Glomerular endothelial cell (primary cell): Measurements from ENCODE around the genes GRIK5 and PSG5.

GRCh38 chr19:41908362-41908699 is 19.9 kb downstream of the ERFL start:
- RAMPAGE, long total RNA = no peak

DNA sequence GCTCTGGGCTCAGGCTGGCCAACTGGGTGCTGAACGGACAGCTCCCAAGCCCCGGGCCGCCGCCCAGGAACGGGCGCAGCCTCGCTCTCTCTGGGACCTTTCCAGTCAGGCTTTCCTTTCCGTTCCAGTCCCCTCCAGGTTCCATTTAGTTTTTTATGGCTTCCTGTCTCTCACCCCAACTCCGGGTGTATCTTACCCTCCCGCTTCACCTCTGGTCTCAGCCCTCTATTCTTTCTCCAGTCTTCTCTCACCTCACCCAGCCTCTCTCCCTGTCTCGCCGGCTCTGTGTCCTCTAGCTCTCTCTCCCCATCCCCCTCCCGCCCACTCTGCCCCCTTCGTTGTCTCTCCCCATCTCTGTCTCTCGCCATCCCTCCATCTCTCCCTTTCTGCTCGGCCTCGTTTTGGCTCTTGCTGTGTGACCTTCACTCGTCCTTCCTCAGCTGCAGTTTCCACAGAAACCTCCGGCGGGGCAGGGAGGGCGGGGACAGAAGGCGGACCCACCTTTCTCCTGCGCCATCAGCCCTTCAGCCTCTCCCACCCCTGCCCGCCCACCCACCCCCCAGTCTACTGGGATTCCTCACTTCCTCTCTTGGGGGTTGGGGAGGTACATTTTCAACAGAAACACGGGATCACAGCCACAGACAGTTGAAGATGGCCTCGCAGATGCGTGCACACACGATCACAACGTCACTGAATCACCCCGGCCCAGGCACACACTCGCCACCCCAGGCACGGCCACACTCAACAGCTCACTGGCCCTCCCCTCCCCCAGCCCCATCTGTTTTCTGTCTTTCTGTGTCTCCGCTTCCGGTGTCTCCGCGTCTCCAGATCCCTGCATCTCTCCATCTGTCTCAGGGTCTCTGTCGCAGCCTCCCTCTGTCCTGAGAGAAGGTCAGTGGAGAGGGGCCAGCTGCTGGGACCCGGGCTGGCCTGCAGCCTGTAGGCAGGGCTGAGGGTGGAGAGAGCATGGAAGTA is 3.5 kb upstream of the ATP1A3 start:
- RAMPAGE, long total RNA = no peak

DNA sequence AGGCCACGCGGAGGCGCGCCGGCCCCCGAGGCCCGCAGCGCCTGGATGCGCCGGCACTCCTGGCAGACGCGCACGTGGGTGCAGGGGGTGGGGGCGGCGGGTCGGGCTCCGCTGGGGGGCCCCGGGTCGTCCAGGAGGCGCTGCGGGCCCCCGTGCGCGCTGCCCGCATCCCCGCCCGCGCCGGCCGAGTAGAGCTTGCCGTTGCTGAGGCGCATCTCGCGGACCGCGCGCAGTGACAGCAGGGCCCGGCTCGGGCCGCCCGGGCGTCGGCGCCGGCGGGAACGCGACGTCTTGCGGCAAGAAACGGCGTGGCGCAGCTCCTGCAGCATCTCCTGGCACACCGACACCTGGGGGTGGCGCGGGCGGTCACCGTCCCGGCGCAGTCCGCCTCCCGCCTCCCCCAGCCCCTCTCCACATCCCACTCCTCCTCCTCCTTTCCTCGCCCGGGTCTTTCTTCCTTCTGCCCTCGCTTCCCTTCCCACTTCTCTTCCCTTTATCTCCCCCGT is 5.0 kb upstream of the ATP1A3 start:
- RAMPAGE, long total RNA = no peak

- RAMPAGE, long total RNA = no peak
These were observed 886 bp downstream of the GRIK5 start for GRCh38 chr19:42068656-42069983.

DNA sequence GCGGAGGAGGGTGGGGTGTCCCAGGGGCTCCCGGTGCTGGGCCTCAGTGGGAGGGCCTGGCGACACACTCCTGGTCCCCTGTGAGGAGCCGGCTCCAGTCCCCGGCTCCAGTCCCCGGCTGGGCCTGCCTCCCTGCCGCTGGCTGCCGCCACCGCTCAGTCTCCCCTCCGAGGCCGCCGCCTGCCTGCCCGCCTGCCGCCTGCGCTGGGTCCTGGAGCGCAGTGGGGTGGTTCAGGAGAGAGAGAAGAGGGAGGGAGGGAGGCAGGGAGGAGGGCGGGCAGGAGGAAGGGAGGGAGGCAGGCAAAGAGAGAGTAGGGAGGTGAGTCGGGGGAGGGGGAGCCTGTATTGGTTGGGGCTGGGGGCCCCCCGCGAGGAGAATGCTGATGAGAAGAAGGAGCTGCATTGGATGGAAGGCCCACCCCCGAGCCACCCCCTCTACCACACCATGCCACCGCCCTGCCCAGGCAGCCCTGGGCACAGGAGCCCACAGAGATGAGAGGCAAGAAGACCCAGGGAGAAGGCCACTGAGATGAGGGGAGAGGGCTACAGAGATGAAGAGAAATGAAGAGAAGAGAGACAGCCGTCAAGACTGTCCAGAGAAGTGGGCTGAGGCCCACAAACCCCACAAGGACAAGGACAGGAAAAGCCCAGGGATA is at the start of gene GRIK5:
GRIK5 (minus strand) TSS at position 223 of the 656 bp plus-strand sequence.
- RAMPAGE, long total RNA = no peak

- RAMPAGE, long total RNA = no peak
These were observed 846 bp upstream of the ZNF574 start for GRCh38 chr19:42074701-42075938.

DNA sequence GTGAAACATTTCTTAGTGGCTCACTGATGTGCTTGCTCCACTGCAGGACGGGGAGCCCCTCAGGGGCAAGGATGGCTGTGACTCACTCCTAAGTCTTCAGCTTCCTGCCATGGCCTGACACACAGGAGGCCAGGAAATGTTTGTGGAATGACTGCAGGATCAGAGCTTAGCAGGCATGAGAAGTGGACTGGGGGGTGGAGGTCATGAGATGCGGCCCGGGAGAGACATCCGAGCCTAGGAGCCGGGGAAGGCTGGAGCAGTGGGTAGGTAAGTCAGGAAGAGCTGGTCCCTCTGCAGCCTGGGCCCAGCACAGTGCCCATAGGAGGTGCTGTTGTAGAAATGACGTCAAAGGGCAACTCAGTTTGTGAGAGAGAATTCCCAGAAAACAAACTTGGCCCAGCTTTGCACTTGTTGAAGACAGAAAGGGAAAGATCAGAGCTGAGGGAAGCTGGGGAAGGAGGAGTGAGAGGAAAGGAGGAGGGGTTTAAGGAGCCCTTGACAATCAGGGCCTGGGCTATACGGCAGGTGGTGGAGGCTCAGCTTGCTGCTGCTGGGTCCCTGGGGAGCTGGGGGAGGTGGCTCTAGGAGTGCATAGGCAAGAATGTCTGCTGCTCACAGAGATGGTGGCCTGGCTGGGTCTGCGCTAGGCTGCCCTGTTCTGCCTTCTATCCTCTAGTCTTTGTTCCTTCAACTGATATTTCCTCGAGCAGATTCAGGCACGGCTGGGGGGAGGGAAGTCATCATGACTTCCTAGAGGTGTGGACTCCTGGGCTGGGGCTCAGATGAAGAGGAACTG is 18.4 kb downstream of the POU2F2 start:
- RAMPAGE, long total RNA = no peak

GRCh38 chr19:42248893-42249824 is 5.8 kb downstream of the ERF start:
- RAMPAGE, long total RNA = no peak

GRCh38 chr19:42253105-42253206 is 2.0 kb downstream of the ERF start:
- RAMPAGE, long total RNA = no peak

GRCh38 chr19:42267848-42268326 is 1.2 kb upstream of the CIC start:
- RAMPAGE, long total RNA = no peak

GRCh38 chr19:42282396-42283082 is 13.5 kb downstream of the CIC start:
- RAMPAGE, long total RNA = no peak

DNA sequence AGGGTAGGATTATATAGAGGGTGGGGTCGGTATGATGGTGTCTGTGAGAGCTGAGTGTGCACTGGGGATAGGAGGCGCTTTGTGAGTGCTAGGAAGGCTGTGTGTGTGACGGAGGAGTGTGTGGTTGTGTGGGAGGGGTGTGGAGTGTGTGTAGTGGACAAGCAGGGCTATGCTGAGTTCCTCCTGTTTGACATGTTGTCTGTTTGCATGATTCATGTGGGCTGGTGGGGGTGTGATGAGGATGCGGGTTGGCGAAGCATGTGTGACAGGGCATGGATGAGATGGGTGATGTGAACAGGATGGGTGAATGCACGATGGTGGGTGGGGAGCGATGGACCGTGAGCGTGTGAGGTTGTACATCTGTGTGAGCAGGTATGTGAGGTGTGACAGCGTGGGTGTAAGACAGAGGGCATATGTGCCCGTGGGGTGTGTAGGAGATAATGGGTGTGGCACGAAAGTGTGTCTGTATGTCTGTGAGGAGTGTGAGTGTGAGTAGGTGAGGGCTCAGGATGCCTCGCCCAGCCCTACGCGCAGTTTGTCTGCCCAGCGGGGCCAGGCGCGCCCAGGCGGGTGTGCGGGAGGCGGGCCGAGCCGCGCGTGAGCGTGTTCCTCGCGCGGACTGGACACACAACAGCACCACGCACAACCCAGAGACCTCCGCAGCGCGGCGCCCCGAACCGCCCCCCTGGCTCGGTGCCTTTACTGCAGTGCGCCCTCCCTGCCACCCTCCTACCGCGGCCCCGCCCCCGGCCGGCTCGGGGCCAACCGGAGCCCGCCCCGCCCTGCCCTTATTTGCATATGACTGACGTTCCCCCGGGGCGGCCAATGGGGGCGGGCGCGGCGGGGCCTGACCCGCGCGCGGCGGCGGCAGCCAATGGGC is 14.3 kb downstream of the CIC start:
- RAMPAGE, long total RNA = no peak

DNA sequence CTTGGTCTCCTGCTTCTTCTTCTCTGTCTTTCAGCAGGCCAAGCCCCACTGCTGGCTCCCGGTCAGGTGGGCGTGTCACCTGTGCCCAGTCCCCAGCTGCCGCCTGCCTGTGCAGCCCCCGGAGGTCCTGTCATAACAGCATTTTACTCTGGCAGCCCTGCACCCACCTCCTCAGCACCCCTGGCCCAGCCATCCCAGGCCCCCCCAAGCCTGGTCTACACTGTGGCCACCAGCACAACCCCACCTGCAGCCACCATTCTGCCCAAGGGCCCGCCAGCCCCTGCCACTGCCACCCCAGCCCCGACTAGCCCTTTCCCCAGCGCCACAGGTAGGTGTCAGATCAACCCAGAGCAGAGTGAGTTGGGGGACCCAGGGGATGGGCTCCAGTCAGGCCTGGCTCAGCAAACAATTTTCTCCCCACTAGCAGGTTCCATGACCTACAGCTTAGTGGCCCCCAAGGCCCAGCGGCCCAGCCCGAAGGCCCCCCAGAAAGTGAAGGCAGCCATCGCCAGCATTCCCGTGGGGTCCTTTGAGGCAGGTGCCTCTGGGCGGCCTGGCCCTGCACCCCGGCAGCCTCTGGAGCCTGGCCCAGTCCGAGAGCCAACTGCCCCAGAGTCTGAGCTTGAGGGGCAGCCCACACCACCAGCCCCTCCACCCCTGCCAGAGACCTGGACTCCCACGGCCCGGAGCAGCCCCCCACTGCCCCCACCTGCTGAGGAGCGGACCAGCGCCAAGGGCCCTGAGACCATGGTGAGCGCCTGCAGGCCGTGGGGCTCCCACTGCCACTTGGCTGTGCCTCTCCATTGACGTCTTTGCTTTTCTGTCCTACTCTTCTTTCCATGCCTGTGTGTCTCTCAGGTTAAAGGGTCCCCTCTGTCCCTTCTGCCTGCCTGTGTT is 9.2 kb upstream of the PRR19 start:
- RAMPAGE, long total RNA = no peak

DNA sequence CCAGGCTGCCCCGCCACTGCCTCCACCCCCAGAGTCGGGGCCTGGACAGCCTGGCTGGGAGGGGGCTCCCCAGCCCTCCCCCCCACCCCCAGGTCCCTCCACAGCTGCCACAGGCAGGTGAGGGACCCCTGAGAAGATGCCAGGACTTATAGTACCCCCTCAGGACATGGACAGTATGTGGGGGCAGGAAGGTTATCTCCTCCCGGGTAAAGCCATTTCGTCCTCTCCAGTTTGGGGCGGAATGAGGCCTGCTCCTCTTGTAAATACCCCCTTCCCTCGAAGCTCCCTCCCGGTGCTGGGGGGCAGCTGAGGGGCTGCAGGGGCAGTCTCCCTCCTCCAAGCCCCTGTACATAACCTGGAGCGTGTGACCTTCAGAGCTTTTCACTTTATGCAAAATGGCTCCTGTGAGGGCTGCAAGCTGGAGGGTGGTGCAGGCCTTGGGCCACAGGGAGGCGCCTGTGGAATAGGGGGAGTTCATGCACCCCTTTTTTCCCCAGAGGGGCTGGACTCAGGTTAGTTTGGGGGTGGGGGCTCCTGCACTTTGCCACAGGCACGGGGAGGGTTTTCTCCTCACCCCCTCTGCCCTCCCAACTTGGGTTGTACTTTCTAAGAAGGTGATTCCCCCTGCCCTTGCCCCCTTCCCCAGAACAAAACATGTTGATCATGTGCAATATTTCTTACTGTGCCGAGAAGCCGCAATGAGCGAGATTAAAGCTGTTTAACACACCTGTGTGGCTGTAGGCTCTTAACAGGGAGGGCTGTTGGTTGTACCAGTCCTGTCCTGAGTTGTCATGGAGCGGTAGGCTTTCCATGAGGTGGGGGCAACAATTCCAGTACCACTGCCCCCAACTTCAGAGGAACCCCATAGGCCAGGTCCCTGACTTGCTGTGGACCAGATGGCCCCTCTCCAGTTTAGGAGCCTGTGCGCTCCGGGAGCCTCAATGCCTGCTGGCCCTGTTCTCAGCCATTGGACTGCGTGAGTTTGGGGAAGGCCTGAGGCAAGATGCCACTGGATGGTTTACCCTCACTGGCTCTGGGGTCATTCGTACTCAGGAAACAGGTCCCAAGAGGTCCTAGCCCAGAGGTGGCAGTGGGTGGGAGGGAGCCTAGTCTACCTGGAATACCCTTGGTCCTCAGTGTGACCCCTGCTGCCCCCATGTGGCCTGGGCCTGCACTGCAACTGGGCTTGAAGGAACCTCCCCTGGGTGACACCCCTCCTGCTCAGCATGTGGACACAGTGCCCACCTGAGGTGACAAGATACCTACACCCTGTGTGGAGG is 6.4 kb upstream of the PRR19 start:
- RAMPAGE, long total RNA = no peak

DNA sequence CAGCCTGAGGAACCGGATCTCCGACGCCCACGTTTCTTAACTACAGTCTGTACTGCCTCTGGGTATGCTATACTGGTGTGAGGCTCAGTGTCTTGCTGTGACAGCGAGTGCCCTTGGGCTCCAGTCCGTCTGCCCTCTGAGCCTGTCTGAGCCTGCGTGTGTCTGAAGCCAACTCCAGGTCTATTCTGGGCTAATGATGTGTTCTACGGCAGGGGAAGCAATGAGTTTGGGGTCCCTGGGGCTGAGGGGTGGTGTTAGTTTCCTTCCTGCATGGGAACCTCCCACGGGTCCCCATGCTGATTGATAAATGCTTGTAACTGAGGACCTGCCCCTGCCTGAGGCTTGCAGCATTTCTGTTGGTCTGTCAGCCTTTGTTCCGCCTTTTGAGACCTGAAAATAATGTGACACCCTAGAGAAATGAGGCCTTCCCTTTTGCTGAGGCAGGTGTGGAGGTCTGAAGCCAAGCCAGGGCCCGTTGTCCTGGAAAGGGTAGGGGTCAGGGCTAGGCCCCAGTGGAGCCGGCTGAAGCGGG is 4.8 kb downstream of the LIPE start:
- RAMPAGE, long total RNA = no peak

GRCh38 chr19:43186411-43186740 is at the start of gene PSG5:
Gene PSG5 (minus strand): TSS chr19:43186536.
- RAMPAGE, long total RNA = no peak

GRCh38 chr19:43463421-43464045 is 1.9 kb downstream of the LYPD3 start:
- RAMPAGE, long total RNA = no peak

DNA sequence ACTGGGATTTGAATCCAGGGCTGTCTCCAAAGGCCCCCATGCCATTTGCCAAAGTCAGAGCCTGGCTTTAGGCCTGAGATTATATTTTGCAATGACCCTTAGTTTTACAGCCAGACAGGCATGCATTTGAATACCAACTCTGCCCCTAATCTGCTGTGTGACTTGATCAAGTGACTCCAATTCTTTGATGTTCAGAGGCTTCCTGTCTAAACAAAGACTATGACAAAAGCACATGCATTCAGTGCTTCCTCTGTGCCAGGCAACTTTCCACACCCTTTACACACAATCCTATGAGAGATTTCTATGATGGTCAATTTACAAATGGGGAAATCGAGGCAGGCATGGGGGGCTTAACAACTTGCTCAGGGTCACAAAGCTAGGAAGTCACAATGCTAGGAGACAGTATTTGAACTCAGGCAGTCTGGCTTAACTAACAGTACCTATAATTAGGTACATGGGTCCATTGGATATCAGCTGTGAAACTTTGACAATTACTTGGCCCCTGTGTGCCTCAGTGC is 3.7 kb upstream of the LYPD3 start:
- RAMPAGE, long total RNA = no peak

- RAMPAGE, long total RNA = start-site peak on the minus strand at chr19:43504133-43504145, 29 and 45 reads in 2 replicates
These were observed 610 bp downstream of the PHLDB3 start for GRCh38 chr19:43504036-43504236.

- RAMPAGE, long total RNA = no peak
These were observed 5.0 kb downstream of the IRGQ start for GRCh38 chr19:43590745-43591455.